HTERT-HM (cell line): ENCODE measurements around the gene DDIAS.

- RRBS, result no CpG with 5 or more reads among the region's 4 CpGs
These were observed 3.4 kb downstream of the PAK1 start for GRCh38 chr11:77470299-77471056.

DNA sequence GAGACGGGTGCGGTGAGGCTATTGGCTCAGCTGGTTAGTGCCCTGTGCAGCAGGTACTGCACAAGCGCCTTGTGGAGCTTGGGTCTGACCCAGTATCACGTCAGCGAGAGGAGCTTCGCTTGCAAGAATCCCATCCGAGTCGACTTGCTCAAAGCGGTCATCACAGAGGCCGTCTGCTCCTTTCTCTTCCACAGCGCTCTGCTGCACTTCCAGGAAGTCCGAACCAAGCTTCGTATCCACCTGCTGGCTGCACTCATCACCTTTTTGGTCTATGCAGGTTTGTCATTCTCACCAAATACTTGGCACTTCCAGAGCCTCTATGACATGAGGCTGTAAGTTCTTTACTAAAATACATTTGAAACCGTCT, 565 bp downstream of the AQP11 start:
- RRBS, result no CpG with 5 or more reads among the region's 14 CpGs

- RRBS, result no CpG with 5 or more reads among the region's 1 CpG
These were observed 4.5 kb upstream of the CLNS1A start for GRCh38 chr11:77642040-77642613.

- RRBS, result no CpG with 5 or more reads among the region's 3 CpGs
These were observed 87.8 kb upstream of the CLNS1A start for GRCh38 chr11:77725387-77725771.

- RRBS, result no CpG with 5 or more reads among the region's 26 CpGs
These were observed 85.6 kb downstream of the RSF1 start for GRCh38 chr11:77734799-77735461.

GRCh38 chr11:78173888-78174599, 14.4 kb downstream of the KCTD21 start:
- RRBS, result no CpG with 5 or more reads among the region's 20 CpGs

DNA sequence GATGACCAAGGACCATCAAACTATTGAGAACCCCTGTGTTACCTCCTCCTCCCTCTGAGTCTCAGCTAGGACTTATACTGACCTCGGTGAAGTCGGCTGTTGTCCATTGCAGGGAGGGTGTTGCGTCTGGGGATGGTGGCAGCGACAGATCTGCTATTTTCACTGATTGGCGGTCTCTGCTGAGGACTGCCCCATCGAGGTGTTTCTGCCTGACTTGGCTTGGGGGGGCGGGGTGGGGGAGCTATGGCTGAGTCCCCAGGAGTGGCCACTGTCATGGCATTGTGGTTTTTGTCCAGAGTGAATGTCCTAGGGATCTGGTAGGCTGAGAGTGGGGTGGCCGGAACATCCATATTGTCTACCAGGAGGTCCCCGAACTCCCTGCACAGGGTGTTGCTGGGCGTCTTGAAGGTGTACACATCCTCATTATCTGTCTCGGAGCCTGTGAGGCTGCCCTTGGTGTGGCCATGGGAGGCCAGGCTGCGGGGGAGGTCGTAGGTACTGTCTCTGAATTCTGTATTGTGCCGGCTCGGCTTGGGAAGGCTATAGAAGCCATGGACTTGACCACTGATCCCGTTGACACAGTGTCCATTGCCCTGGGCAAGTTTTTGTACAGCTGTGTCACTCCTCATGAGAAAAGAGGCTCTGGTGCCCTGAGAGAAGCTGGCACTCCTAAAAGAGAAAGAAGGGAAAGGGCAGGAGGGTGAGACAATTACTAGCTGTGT, 37.8 kb downstream of the USP35 start:
- RRBS, result no CpG with 5 or more reads among the region's 16 CpGs

DNA sequence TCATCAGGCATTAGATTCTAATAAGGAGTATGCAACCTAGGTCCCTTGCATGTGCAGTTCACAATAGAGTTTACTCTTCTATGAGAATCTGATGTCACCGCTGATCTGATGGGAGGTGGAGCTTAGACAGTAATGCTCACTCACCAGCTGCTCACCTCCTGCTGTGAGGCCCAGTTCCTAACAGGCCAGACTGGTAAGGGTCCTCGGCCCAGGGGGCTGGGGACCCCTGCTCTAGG, 107.2 kb downstream of the USP35 start:
- RRBS, result no CpG with 5 or more reads among the region's 2 CpGs

DNA sequence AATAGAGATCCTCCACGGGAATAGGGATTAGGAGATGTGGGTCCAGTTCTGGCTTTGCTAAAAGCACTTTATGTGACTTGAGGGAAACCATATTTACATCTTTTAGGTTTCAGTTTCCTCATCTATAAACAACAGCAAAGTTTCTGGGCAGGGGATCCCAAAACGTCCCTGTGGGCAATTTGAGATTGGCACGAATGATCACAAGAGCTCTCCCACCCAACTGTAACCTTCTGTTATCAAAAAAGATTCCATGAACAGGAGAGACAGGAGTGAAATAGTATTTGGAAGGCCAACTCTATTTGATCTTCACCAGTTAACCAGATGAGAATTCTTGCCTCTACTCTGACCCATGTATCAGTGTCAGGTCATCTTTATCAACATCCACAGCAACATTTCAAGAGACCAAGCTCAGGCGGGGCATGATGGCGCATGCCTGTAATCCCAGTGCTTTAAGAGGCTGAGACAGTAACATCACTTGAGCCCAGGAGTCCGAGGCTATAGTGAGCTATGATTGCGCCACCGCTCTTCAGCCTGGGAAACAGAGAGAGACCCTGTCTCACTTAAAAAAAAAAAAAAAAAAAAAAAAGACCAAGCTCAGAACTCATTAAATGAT, 62.4 kb downstream of the GAB2 start:
- RRBS, result no CpG with 5 or more reads among the region's 8 CpGs

- RRBS, result no CpG with 5 or more reads among the region's 8 CpGs
These were observed 46.9 kb downstream of the GAB2 start for GRCh38 chr11:78370592-78371262.

- RRBS, result no CpG with 5 or more reads among the region's 1 CpG
These were observed 26.2 kb downstream of the GAB2 start for GRCh38 chr11:78391347-78391850.

GRCh38 chr11:78532858-78533197, 41.8 kb downstream of the NARS2 start:
- RRBS, result no CpG with 5 or more reads among the region's 2 CpGs

DNA sequence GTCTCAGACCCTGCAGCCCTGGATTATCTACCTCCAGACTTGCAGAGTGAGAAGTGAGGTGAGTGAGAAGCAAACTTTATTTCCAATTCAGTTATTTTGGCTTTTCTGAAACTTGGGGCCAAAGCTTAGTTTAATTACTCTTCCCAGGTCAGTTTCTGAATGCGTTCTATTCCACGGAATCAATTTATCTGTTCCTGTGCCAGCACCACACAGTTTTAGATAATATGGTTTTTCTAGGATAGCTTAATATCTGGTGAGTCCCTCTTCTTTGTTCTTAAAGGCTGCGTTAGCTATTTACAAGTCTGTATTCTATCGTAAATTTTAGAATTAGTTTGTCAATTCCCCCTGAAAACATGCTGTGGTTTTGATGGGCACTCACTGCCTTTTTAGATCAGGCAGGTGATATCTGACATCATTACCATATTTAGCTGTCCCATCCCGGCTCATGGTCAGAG, 150.3 kb upstream of the NARS2 start:
- RRBS, result no CpG with 5 or more reads among the region's 5 CpGs

GRCh38 chr11:79406390-79406719, 34.5 kb downstream of the TENM4 start:
- RRBS, result no CpG with 5 or more reads among the region's 5 CpGs

GRCh38 chr11:79438273-79438526, 2.6 kb downstream of the TENM4 start:
- RRBS, result no CpG with 5 or more reads among the region's 17 CpGs

GRCh38 chr11:82824550-82825135, 75.6 kb downstream of the PRCP start:
- RRBS, result no CpG with 5 or more reads among the region's 5 CpGs

DNA sequence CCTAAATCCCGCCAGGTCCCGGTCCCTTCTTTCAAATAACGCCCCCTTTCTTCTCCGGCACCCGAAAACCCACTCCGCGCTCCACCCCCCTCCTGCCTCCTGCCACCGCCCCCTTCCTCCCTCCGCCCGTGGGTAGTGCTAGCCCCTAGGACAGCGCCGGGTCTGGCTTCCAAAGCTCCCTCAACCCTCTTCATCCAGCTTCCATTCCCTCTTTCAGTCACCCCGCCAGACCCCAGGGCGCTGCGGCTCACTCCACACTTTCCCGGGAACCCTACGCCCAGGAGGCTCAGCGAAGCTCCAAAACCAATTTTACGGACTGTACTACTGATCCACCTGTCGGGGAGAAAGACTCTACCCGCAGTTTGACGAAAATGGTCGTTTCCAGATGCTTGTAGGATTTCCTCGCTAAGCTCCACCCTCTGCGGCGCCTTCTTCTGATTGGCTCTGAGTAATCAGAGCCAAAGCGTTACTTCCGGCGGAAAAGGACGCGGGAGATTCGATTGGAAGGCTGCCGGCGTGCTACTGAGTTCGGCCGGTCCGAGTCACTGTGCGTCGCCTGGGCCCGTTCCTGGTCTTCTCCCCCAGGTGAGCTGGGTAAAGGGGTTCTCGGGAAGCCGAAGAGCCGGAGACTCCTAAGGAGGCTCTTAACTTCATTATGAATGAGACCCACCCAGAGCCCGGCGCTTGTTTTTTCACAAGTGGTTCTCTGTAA, at the start of gene DDIAS:
Gene DDIAS, plus strand, starts transcription at position 499 of the 712 bp plus-strand sequence.
- RRBS, result 1% methylated on average over 20 of the region's 45 CpGs

- RRBS, result no CpG with 5 or more reads among the region's 3 CpGs
These were observed 58.4 kb downstream of the DDIAS start for GRCh38 chr11:82960015-82960308.

GRCh38 chr11:83128744-83129133, 28.2 kb upstream of the PCF11 start:
- RRBS, result no CpG with 5 or more reads among the region's 1 CpG

DNA sequence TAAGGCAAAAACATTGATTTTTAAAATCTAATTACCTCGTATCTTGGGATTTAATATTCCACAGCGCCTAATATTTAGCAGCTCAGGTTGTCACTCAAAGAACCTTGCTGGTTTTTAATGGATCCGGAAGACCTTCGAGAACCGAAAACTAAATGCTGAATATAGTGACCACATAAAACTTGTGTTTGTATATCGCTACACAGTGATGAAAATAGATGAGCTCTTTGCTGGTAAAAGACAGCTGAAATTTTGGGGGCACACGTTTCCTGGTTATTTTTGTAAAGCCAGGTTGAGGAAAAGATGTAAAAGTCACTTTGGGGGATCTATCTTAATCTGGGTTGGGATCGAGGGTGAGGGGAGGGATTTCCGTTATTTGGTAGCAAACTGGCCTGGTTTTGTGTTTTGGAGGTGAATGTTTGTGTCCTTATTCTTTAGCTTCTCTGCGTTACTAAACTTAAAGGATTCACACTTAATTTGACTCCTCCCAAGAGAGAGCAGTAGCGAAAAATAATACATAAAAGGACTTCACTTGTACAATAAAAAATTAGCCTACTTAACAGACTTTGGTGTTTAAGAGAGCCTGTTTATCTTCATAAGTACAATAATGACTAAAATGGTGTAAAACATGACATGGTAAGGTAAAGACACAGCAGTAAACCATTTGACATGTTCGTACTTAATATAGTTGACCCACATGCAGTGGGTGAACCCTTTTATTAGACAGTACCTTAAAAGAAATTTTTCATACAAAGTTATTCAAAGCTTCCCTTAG, 2.6 kb downstream of the PCF11 start:
- RRBS, result no CpG with 5 or more reads among the region's 12 CpGs